Caco-2 (cell line): ENCODE data around the genes RNFT1, CHCT1 and PPM1D.

GRCh38 chr17:58658516-58659837, 32.9 kb downstream of the IGBP1C start:
- PRO-cap: bidirectional peak, plus-strand start at chr17:58659556, minus-strand start at chr17:58659297
- RRBS: no CpG with 5 or more reads among the region's 44 CpGs

- PRO-cap: no peak
- RRBS: 12% methylated on average over 1 of the region's 4 CpGs
These were observed 909 bp downstream of the TRIM37 start for GRCh38 chr17:59105742-59106200.

DNA sequence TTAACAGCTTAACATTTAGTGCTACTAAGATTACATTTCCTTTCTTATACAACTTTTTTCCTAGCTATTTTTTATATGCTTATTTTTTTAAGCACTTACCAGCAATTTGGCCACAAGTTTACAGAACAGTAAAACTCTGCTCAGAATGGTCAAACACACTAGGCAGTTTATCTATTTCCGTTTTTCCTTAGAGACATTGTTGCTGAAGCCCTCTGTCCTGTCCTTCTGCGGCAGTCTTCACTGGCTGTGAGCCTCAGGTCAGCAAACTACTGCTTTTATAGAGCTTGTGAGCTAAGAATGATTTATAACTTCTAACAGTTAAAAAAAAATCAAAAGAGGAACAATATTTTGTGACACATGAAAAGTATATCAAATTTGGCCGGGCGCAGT, 7.9 kb downstream of the PRR11 start:
- PRO-cap: no peak
- RRBS: no CpG with 5 or more reads among the region's 4 CpGs

- PRO-cap: no peak
- RRBS: no CpG with 5 or more reads among the region's 8 CpGs
These were observed 36.9 kb downstream of the YPEL2 start for GRCh38 chr17:59367938-59369165.

- PRO-cap: no peak
- RRBS: no CpG with 5 or more reads among the region's 3 CpGs
These were observed 100.1 kb downstream of the YPEL2 start for GRCh38 chr17:59431508-59432090.

GRCh38 chr17:59693402-59694576, 13.4 kb downstream of the PTRH2 start:
- PRO-cap: no peak
- RRBS: no CpG with 5 or more reads among the region's 12 CpGs

GRCh38 chr17:59695829-59696996, 11.0 kb downstream of the PTRH2 start:
- PRO-cap: no peak
- RRBS: no CpG with 5 or more reads among the region's 4 CpGs

GRCh38 chr17:59837362-59837730, 55.4 kb downstream of the TUBD1 start:
- PRO-cap: bidirectional peak, plus-strand start at chr17:59837931, minus-strand start at chr17:59837483
- RRBS: no CpG with 5 or more reads among the region's 4 CpGs

GRCh38 chr17:59964398-59965420, at the start of gene RNFT1:
Gene RNFT1 (minus strand): TSS chr17:59964740.
- PRO-cap: bidirectional peak, plus-strand start at chr17:59964473, minus-strand start at chr17:59964342; bidirectional peak, plus-strand start at chr17:59964842, minus-strand start at chr17:59964737; bidirectional peak, plus-strand start at chr17:59965129, minus-strand start at chr17:59965087
- RRBS: 4% methylated on average over 8 of the region's 73 CpGs

DNA sequence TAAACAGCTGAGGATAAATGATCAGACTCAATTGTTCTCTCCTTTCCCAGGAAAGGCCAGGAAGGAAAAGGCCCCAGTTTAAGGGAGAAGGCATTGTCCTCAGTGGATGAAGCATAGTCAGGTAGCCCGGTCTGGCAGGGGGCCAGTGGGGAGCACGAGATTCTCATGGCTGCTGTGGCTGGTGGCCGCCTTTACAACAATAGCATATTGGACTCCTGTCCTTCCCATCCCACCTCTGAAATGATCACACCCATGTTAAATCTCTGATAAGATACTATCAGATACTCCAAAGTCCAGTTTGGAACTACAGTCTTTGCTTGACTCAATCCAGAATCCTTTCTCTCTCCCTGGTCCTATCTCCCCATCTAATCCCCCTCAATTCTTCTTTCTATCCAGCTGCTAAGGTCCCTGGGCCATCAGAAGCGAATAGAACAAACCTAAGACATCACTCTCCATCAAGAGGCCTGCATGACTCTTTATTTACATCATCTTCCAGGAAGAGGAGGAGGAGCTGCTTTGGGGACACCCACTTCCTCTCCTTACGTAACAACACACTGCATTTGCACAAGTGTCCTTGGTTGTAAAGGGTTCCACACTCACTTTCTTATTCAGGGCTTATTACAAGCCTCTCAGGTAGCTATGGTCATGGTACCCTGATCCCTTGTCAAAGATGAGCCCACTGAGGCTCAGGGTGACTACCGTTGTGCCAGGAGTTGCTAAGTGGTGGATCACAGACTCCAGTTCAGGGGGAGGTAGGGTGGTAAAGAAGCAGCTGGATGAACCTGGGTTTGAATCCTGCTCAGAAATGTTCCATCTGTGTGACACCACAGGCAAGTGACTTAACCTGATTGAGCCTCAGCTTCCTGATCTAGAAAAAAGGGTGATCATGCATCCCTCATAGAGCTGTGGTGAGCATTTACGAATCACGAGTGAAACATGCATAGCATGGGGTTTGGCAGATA, 20.7 kb downstream of the CA4 start:
- PRO-cap: unidirectional peak, minus-strand start at position 201 of the sequence
- RRBS: no CpG with 5 or more reads among the region's 8 CpGs

GRCh38 chr17:60187384-60187985, 37.7 kb downstream of the CA4 start:
- PRO-cap: no peak
- RRBS: no CpG with 5 or more reads among the region's 4 CpGs

- PRO-cap: no peak
- RRBS: no CpG with 5 or more reads among the region's 2 CpGs
These were observed 99.7 kb downstream of the USP32 start for GRCh38 chr17:60291714-60293183.

GRCh38 chr17:60394063-60394413, 2.1 kb upstream of the USP32 start:
- PRO-cap: no peak
- RRBS: no CpG with 5 or more reads among the region's 5 CpGs

DNA sequence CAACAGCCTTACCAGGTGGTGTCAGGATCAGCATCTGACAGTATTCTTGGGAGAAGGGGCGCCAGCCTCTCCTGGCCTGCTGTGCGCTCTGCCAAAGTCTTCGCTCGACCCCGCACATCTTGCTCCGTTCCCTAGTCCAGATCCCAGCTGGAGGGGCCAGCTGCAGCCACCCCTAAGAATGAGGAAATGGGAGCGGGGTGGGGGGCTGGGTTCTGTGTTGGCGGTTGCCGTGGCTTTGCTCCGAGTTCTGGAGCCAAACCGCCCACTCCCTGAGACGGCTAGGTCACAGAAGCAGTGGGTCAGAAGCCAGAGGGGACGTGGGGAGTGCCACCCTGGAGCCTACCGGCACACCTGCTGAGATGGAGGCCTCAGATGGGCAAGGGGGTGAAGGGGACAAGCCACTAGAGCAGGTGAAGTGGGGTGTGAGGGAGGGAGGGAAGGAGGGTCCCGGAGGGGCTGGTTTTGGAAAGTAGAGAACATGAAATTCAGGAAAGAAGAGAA, at the start of gene CHCT1:
Gene CHCT1 (plus strand): TSS at position 256 of the 501 bp plus-strand sequence.
- PRO-cap: no peak
- RRBS: 94% methylated on average over 1 of the region's 15 CpGs

- PRO-cap: no peak
- RRBS: no CpG with 5 or more reads among the region's 2 CpGs
These were observed 26.5 kb upstream of the PPM1D start for GRCh38 chr17:60573422-60573993.

- PRO-cap: bidirectional peak, plus-strand start at chr17:60600350, minus-strand start at chr17:60600009; unidirectional peak, minus-strand start at chr17:60600862
- RRBS: 3% methylated on average over 38 of the region's 103 CpGs
These were observed at the start of gene PPM1D for GRCh38 chr17:60600128-60601145. Gene PPM1D (plus strand): TSS chr17:60600193.

- PRO-cap: no peak
- RRBS: no CpG with 5 or more reads among the region's 3 CpGs
These were observed 25.7 kb downstream of the PPM1D start for GRCh38 chr17:60625835-60626034.

- PRO-cap: no peak
- RRBS: no CpG with 5 or more reads among the region's 2 CpGs
These were observed 271.9 kb upstream of the TBX2 start for GRCh38 chr17:61127649-61128266.

- PRO-cap: no peak
- RRBS: no CpG with 5 or more reads among the region's 12 CpGs
These were observed 263.7 kb upstream of the TBX2 start for GRCh38 chr17:61135873-61136401.

DNA sequence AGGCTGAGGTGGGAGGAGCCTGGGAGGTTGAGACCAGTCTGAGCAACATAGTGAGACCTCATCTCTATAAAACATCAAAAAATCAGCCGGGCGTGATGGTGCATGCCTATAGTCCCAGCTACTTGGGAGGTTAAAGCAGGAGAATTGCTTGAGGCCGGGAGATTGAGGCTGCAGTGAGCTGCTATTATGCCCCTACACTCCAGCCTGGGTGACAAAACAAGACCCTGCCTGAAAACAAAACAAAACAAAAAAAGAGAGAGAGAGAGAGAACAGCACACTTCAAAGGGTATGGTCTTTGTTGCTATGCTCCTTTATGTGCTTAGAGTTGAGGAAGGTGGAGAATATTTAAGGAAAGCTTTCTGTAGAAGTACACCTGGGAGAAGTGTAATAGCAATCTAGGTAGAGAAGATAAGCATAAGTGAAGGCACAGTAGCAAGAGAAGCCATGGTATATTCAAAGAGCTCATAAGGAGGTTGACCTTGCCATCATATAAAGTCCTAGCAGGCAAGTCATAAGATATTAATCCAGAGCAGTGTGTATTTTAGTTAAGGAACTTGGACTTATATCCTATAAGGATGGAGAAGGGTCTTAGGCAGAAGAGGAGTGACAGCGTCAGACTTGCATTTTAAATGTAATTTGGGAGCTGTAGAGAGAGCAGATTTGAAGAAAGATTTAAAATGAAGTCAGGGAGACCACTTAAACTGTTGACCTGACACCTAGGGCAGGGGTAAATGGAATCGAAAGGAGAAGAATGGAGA, 210.6 kb upstream of the TBX2 start:
- PRO-cap: no peak
- RRBS: no CpG with 5 or more reads among the region's 5 CpGs